Amniotic epithelial cell (primary cell): ENCODE measurements around the genes SERP1 and CLRN1.

- RRBS = no CpG with 5 or more reads among the region's 8 CpGs
Observed at GRCh38 chr3:150238342-150238968, 169.6 kb upstream of the TSC22D2 start.

DNA sequence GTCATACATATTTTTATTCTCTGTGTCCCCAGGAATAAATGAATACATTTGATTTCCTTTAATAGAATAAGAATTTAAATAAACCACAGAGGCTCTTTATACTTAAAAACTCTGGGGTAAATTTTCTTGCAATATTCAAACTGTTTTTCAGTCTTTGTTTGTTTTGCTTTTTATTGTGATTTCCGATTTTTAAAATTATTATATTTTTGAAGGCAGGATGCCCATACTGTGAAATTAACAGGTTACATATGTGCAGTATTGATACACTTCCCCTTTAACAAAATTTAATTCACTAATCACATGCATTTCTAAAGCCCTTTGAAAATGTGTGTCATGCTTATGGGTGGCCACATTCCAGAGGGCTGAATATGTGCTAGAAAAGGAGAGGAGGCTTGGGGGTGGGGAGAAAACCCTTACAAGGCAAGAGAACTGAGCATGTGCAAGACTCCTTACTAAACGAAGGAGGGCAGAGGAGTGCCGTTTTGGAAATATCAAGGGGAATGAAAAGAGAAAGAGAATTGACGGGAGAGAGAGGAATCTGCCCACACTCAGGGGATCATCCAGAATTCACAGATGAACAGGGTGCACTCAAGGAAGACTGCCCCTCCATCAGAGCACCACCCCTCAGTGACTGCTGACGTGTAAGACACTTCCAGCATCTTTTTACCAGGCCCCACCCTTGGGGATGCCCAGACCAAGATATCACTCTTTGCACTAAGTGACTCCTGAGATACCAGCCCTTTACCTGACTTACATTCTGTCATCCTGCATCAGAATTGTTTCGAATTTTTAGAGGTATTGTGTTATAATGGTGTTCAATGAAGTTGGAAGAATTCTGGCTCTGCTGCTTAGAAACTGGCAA, 38.0 kb upstream of the TSC22D2 start:
- RRBS = no CpG with 5 or more reads among the region's 6 CpGs

- RRBS = no CpG with 5 or more reads among the region's 12 CpGs
Observed at GRCh38 chr3:150384599-150385261, 23.4 kb upstream of the TSC22D2 start.

GRCh38 chr3:150411105-150411350, 2.9 kb downstream of the TSC22D2 start:
- RRBS = no CpG with 5 or more reads among the region's 4 CpGs

DNA sequence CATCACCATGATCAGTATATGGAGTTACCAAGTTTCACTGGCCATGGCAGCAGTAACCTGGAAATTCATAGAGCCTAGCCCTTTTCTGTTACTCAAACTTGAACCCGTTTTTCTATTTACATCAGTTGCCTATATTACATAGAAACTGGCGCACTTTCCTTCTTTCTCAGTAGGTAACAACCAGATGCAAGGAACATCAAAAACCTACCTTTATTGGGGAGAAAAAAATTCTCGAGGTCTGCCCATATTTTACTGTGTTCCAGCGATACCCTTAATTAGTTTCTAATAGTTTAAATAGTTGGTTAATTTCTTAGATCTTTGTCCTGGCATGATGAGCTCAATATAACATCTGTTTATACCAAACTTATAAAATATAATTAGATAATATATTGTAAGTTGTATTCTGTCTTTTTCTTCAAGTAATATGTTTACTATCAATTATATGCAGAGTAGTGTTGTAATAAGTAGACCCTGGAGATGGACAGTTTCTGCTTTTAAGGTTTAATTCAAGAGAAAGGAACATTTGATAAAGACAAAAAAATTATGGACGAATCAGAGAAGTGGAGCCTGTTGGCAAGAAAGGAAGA, 35.9 kb downstream of the TSC22D2 start:
- RRBS = no CpG with 5 or more reads among the region's 5 CpGs

DNA sequence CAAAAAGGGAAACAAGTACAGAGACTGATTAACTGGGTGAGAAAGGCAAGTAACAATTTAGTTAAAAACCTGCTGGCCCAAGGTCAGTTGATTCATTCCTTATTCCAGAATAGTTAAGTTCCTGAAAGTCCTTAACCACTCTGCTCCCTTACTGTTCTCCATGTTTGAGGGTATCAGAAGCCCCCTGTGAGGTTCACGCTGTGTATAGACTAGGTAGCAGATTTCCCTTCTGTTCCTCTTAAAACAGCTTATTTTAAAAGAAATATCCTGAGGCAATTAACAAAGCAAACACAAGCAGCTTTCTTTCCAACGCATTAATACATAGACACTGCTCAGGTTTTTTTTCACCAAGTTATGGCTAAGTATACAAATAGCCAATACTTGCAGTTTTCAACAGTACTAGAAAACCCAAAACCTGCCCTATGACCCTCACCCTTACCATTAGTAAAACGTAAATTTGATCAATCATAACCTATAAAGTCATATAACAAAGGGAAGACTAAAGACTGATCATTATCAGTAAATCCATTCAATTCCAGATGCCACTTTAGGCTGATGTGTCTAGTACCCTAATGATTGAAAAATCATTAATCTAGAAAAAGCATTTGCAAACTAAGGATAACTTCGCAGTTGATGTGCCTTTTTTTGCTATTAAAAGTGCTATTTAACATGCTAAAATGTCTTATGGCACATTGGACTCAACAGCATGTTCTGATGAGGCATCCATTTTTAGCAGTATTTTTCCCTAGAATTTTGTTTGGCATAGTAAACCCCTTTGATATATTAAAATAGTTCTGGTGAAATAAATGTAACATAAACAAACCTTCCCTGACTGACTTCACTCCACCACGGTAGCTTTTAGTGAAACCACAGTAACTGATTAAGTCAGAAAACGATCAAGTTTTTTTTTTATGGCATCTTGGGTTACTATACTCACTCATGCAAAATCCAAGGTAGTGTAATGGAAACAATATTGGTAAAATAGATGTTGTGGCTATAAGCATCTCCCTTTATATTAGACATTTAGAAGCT, 3.1 kb downstream of the SERP1 start:
- RRBS = no CpG with 5 or more reads among the region's 6 CpGs

- RRBS = 2% methylated on average over 28 of the region's 85 CpGs
Observed at GRCh38 chr3:150545935-150546576, at the start of gene SERP1. Gene SERP1 (minus strand): TSS chr3:150546496.

GRCh38 chr3:150632747-150633445, 29.8 kb downstream of the SELENOT start:
- RRBS = no CpG with 5 or more reads among the region's 4 CpGs

GRCh38 chr3:150733330-150734324, 29.3 kb downstream of the SIAH2 start:
- RRBS = no CpG with 5 or more reads among the region's 12 CpGs

GRCh38 chr3:150756461-150757582, 6.1 kb downstream of the SIAH2 start:
- RRBS = no CpG with 5 or more reads among the region's 9 CpGs

DNA sequence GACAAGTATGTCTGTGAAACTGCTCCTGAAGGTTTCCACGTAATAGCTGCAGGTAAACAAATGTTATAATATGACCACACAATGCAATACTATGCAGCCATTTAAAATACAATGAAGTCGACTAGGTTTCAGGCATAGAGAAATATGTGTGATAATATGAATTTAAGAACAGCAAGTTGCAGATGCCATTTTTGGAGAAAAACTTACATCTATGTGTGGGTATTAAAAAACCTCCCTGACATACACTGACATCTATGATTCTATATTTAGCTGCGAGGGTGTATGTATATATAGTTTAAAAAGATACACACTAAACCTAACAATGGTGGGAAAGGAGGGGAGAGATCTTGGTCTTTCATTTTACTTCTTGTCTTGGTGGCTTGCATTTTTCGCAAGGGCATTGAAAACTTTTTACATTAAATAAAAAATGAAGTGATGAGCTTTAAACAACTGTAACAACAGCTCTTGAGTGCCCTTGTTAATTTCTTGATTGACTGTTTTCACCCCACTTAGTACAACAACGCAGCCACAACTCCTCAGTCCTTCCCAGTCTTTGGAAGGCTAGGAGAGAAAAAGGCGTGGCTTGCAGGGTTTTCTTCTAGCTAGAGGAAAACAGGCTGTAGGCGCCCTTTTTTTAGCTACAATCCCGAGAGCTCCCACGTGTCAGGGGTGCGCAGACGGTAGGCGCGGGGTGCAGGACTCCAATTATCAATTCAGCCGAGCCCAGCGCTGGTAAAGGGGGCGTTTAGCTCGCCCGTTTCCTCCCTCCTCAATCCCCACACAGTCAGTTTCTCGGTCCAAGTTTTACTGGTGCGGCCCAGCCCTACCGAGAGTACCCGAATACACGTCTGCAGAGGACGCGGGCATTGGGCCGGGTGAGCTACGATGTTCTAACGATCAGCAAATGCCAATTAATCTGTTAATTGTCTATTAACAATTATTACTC, 1.4 kb downstream of the SIAH2 start:
- RRBS = no CpG with 5 or more reads among the region's 28 CpGs

DNA sequence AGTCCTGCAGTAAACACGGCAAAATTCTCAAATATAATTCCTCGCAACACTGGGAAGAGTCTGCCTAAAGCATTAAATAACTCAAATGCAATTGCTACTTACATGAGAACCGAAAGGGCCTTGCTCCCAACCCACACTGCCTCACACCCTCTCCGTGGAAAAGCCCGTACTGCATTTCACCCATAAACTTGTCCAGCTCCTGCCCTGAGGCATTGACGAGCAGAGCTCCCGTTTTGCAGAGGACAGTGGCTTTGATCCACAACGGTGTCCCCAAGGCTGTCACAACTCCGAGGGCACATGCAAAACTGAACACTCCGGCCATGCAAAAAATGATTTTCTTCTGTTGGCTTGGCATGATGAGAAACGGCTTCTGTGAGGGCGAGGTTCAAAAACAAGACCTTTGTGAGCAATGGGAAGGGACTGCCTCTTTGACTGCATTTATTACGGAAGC, at the start of gene CLRN1:
Gene CLRN1, minus strand, starts transcription at position 374 of the 451 bp plus-strand sequence.
- RRBS = no CpG with 5 or more reads among the region's 13 CpGs

- RRBS = no CpG with 5 or more reads among the region's 9 CpGs
Observed at GRCh38 chr3:151275949-151277120, 2.0 kb downstream of the P2RY14 start.

DNA sequence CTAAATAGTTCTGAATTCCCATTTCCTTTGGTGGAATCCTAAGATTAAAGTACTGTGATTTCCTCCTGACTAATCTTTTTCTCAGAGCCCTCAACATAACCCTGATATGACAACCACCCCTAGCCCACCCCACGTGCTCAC, 3.2 kb upstream of the P2RY14 start:
- RRBS = no CpG with 5 or more reads among the region's 1 CpG

DNA sequence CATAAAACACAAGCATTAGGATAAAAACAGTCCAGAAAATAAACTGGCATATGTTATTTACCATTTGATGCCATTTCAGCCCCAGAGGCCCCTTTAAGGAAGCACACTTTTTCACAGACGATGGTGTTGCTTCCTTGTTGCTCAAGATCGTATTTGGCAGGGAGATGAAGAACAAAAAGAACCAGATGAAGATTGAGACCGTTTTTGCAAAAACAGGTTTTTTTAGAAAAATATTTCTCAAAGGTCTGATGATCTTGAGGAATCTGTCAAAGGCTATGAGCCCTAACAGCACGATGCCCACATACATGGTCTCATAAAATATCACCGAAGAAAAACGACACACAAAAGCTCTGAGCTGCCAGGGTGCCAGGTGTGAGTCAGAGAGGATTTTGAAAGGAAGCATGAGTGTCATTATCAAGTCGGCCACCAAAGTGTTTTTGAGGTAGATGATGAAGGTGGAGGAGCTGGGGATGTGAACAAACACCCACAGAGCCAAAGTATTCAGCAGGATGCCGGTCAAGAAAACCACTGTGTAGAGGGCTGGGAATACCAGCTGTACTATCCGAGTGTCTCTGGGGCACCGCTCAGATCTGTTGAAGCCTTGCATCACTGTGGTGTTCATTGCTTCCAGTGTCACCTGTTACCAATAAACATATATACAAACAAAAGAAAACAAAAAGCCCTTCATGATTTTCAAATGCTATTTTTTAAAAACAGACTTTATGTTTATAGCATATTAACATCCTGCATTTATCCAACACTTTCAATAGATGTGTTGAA, 788 bp downstream of the P2RY13 start:
- RRBS = no CpG with 5 or more reads among the region's 10 CpGs

DNA sequence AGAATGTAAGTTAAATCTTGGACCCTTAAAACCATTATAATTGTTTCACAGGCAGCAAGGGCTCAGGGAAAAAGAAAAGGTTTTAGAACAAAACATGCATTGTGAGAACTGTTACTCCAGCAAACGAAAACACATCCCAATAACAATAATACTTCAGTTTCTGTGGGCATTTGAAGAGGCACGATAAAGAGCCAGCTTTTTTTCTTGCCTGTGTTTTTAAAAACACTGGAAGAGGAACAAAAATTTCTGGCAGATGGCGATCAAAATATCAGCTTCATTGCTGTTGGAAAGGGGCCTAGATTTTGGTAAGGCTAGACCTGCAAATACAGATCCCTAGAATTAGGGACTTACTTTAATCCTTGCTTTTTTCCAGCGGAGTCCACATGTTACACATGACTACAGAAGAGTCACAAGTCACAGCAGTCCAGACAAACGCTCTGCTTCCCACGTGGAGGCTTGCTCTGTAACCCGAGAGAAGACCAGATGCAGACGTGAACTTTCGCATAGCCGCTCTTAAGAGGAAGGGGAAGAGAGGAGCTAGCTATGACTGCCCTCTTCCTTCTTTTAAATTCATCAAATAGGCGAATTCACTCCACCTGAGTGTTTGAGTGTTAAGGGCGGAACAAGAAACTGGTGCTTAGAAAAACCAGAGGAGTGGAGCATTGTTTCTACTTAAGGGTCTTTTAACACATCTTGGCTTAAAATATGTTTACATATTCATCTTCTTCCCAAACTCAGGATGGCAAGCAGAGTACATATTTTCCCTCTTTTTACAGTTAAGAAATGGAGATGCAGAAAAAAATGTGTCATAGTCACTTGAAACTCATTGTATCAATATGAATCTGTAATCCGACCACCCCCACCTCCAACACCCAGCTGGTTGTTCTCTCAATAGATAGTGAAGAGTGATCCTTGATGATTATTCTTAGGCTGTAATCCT, 78.2 kb upstream of the IGSF10 start:
- RRBS = no CpG with 5 or more reads among the region's 13 CpGs

DNA sequence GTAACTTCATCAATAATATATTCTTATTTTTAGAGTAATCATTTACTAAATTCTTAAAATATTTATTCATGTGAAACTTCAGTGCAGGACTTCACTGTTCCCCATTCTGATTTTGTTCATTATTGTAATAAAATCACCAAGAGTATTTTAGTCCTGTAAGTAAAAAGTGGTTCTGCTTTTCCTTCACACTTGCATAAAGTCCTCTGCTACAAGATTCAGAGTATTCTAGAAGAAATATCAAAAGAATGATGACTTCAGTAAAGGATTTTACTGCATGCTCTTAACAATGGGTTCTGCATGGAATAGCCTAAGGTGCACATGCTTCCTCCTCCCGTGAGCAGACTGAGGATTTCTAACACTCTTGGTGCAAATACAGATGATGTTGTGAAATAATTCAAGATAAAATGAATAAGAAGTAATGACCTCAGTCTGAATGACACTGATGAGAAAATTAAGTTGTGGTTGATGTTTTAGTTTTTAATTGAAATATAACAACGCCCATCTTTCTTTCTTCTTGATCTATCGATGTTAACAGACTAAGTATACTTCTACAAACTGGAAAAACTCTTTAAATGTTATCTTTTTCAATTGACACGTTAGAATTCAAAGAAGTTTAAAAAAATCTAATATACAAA, 75.0 kb upstream of the AADACL2 start:
- RRBS = no CpG with 5 or more reads among the region's 4 CpGs

DNA sequence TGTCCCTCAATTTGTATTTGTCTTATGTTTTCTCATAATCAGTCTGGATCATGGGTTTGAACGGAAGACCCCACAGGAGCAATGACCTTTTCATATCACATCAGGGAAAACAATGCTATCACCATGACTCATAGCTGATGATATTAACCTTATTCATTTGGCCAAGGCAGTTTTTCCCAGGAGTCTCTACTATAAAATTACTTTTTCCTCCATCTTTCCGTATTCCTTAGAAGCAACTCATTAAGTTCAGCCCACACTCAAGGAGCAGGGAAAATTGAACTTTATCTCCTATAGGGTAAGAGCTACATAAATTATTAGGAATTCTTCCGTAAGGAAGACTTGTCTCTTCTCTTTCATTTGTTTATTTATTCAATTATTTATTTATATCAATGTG, 32.8 kb downstream of the AADACL2 start:
- RRBS = no CpG with 5 or more reads among the region's 3 CpGs

GRCh38 chr3:151815884-151816832, 2.2 kb downstream of the AADAC start:
- RRBS = no CpG with 5 or more reads among the region's 4 CpGs